Endothelial cell (in vitro differentiated cells): ENCODE results near the gene IFI27L2.

- PRO-cap: no peak
These were observed 77.1 kb downstream of the LGMN start for GRCh38 chr14:92671121-92671931.

DNA sequence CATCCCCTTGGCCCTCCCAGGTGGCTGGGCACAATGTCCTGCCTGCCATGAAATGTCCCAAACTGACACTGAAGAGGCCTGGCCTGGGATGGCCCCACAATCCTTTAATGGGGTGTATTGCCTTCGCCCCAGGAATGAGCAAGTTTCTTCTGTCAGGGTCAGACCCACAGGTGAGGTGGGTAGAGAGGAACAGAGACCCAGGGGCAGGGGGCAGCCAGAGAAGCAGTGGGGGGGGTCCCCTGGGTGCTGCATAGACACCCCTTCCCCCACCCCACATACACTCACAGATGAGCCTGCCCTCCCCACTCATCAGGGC lies 55.9 kb downstream of the LGMN start:
- PRO-cap: no peak

- PRO-cap: no peak
These were observed 545 bp upstream of the CHGA start for GRCh38 chr14:92922414-92922795.

GRCh38 chr14:92952768-92953457 lies 30.0 kb downstream of the CHGA start:
- PRO-cap: no peak

- PRO-cap: no peak
These were observed 41.8 kb downstream of the CHGA start for GRCh38 chr14:92964588-92965243.

DNA sequence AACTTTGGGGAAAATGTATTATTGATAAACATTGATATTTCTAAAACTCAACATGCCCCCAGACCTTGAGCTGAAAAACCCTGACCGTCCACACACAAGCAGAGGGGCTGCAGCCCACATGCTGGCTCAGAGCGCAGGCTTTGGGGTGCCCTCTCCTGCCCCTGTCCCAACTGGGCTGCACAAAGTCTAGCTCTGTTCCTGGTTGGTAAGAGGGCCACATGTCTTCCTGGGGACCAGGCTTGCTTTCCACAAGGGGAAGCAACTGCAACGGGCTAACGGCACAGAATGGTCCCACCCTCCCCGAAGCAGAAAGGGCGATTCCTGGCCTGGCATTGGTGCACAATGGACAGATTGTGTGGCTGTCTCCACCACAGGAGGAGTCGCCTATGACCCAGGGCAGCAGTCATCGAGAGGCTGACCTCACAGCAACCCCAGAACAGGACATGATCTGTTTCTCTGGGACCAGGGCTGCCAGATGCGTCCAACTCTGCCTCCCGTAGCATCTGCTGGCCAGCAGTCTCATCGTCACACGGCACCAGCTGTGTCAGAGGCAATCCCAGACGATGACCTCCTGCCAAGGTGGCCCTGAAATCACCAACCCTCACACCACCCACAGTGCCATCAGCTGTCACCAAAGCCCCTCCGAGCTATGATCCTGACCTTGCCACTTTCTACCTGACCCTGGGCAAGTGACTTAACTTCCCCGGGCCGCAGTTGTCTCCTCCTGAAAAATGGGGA lies 86.5 kb downstream of the CHGA start:
- PRO-cap: no peak

DNA sequence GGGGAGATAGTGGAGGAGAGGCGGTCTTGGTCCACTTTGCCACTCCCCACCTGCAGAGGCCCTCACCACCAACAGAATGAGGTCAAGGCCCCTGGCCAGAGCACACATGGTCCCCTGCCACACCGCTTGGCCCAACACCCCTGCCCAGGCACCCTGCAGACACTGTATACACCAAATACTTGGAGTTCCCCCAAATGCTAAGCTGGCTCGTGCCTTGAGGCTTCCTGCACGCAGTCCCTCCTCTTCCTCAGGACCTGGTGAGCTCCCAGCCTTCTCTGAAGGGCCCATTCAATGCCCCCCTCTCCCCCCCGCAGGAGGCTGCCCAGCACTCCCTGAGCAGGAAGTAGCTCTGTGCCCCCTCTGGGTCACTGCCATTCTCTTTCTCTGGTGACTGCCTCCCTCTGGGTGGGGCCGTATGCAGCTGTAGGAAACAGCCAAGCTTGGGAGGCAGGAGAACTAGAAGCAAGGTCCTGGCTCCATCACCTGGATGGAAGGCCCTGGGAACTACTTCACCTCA lies 75.3 kb downstream of the ITPK1 start:
- PRO-cap: no peak

GRCh38 chr14:93047103-93047347 lies 68.7 kb downstream of the ITPK1 start:
- PRO-cap: no peak

DNA sequence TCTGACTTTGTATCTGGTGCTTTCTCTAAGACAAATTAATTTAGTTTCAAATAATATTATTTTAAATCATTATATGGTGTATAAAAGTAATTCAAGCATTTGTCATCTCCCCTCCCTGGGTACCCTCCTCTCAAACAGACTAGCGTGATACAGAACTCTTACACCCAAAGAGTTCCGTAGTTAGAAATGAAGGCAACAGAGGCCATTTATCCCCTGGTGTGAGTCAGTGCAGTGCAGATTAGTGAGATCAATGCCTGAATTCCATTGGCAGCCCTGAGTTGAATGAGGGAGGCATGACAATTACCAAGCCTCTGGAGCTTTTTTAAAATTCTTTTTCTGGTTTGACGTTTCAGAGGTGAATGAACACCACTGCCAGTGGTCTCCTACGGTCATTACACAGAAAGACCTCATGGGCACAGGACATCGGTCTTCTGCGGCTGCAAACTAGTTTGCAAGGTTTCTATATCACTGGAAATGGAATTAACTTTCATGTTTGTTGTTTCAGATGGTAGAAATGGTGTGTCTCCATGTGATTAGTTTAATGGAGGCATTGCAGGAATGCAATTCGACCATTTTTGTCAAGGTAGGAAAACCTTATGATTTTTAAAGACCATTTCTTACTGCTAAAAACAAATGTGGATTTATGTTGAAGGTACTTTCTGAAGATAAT lies 94.3 kb downstream of the PRIMA1 start:
- PRO-cap: no peak

DNA sequence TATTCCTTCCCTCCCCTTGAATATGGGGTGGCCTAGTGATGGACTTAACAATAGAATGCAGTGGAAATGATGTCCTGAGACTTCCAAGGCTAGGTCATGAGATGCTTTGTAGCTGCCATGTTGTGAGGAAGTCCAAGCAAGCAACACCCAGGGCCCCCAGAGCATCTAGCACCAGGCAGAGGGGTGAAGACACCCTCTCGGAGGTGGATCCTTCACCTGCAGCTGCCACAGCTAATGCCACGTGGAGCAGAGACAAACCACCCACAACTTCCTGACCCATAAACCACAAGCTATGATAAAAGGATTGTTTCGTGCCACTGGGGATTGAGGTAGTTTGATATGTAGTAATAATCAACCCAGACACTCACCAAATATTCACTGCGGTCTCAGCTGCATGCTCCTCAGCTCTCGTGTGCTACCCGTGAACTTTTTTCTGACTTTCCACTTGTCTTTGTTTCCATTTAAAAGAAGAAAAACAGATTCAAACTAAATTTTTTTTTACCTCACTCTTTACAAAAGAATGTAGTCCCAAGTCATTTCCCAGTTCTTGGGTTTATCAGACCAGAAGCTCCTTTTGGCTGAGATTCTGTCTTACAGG lies 1.9 kb upstream of the ASB2 start:
- PRO-cap: no peak

GRCh38 chr14:93980698-93981687 lies 4.6 kb upstream of the ASB2 start:
- PRO-cap: no peak

- PRO-cap: no peak
These were observed 15.8 kb downstream of the OTUB2 start for GRCh38 chr14:94041796-94042488.

DNA sequence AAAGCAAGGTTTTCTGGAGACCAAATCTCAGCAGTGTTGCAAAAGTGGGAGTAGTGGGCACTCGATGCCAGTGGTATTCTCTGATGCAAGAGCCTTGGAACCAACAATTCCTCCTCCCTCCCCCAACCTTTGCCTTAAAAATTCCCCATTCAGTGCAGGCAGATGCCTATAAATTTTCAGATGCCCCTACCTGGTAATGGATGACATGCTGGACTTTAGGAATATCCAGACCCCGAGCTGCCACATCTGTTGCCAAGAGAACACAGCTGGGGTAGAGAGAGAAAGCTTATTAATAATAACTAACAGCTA lies 23.4 kb downstream of the DDX24 start:
- PRO-cap: no peak

DNA sequence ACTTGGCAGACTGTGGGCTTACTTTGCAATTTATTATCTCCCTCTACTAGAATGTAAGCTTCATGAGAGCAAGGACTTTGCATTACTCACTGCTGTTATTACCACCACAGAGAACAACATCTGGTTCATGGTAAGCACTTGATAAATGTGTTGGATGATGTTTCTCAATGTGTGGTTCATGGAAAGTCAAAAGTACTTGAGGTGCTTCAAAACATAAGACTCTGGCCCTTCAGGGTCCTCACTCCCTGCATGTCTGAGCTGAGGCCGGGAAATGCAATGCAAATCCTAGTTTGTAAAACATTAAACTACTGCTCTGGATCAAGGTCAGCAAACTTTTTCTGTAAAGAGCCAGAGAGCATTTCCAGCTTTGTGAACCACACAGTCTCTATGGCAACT lies 22.5 kb downstream of the DDX24 start:
- PRO-cap: no peak

- PRO-cap: no peak
These were observed 21.0 kb downstream of the DDX24 start for GRCh38 chr14:94059838-94060551.

DNA sequence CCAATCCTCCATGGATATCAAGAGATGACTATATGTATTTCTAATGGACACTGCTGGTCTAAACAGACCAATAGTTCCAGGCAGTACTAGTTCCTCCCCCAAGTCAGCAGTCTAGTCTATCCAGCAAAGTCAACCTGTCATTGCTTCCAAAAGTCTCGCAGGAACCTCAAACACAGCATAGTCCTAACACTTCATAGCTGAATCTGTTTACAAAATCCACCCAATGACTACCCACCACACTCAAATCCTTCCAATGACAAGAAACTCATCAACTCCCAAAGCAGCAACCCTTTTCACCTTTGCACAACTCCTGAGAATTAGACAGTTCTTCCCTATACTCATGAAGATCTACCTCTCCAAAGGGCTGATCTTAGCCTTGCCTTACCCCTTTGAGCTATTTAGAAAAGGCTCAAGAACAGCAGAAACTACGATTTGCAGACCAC lies 2.7 kb downstream of the DDX24 start:
- PRO-cap: no peak

DNA sequence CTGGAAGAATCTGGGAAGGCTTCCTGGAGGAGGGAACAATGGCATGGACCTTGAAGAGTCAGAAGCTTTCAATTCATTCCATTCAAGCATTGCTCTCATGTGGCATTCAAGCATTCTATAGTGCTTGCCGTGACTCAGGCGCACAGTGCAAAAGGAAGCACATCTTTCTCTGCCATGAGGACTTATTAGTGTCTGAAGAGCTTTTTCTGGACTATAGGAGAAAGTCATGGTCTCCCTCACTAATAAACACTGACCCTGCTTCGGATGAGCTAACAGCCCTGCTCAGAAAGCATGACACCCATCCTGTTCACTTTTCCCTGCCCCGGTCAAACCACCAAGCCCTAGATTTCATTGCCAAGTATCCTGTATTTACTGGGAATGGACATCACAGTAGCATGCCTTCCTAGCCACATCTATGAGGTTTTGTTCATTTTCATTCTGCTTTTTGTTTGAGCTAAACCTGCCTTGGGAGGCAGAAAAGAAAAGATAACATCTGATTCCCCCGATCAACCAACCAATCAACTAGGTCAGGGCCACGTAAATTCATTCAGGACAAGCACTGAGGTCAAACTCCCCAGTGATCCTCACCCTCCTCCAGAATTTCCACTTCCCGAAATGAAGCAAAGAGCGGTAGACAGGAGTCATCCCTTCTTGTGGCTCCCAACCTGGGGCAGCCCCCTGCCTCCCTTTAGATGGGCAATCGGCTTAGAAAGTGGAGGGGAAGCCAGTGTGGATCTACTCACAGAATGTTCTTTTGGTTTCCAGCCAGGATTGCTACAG lies 15.1 kb downstream of the IFI27L2 start:
- PRO-cap: no peak

DNA sequence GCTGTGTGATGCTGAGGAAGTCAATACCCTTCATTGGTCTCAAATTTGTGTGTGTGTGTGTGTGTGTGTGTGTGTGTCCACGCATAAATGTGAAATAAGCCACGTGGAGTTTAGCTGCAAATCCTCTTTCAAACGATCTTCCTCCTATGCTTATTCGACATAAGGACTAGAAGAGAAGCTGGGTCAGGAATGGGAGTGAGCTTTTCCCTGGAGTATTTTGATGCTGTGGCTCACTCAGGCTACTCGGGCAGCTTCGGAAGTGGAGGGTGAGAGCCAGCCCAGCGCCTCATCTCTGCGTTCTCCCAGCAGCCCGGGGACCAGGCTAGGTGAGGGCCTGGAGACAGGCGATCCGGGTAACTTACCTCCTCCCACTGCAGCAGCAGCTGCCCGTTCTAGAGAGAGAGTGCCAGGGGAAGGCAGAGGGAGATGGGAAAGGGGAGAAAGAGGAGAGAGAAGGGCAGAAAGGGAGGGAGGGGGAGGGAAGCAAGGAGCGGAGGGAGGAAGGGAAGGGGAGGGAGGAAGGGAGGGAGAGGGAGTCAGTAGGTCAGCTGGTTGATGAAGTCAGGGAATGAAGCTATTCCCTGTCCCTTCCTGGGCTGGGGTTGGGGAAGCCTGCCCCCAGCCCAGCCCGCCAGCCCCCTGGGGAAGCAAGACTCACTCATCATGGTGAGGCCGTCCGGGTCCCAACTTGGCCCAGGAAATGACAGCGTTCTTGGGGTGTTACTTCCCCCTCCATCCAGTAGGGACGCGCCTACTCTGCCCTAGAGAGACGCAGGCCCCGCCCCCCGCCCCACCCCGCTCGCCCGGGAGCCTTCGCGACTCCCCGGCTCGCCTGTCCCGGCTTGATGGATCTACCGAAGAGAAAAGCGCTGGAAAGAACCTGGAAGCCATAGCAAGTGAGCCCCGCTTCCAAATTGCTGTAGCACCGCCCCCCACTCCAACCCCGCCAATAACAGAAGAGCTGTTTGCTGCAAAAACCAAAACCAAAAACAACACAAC lies at the start of gene IFI27L2:
Gene IFI27L2, minus strand, starts transcription at position 705 of the 999 bp plus-strand sequence.
- PRO-cap: bidirectional peak, plus-strand start at position 657 of the sequence, minus-strand start at position 635 of the sequence; unidirectional peak, minus-strand start at position 898 of the sequence

DNA sequence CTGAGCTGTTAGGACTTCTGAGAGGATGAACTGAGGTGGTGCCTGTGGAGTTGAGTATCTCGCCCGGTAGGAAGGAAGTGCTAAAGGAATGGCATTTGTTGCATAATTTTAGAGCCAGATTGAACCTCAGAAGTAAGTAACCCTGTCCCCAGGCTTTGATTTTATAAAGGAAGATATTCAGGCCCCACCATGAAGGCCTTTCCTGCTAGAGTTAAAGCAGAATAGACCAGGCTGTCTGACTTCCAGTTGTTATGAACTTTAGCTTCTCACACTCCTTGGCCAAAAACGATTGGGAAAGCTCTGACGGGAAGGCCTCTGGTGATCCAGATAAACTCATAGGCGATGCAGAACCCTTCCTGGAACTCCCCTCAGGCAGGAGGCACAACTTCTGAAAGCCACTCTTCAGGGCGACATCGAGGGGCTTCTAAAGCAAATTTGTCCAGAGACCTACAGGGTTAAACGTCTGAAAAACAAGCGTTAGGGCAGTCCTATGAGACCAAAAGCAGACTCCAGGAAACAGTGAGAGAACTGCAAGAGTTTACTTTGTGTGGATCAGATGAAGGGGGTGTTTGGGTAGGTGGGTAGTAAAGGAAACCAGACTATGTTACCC lies 2.6 kb upstream of the SERPINA10 start:
- PRO-cap: no peak

GRCh38 chr14:94321261-94322097 lies 1.7 kb downstream of the SERPINA6 start:
- PRO-cap: no peak